Right cardiac atrium (tissue), 1 donor: ENCODE measurements around the genes LAMA3 and DSC3.

GRCh38 chr18:23688805-23690081 lies at the start of gene LAMA3:
Gene LAMA3, plus strand, starts transcription at chr18:23689453.
- PRO-cap: bidirectional peak, plus-strand start at chr18:23689453, minus-strand start at chr18:23689428

DNA sequence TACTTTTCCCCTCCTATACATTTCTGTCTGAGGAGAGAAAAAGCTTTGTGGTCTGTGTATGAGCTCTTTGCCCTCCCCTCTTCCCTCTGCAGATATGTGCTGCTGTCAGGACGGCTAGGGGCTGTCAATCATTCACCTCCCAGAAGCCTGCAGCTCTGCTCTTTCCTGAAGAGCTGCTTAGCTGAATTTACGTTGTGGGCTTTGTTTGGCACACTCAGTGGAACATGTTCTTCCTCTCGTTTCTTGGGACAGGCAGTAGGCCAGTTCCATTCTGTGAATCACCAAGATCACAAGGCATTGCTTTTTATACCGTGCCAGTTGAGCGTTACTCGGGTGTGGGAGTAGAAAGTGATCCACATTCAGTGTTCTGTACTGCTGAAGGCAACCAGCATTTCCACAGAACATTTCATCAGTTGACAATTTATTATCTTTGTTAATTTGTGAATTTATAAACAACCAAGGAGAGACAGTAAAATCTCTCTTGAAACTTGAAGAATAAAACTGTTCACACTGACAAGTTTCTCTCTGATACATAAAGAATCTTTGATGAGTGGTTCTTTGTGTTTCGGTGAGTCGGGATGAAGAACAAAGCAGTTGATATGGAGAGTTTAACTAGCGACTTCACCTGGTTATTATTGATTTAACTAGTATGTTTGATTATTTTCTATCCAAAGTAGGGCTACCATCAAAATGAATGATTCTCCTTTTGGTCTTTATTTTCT lies 136.9 kb downstream of the LAMA3 start:
- PRO-cap: no peak

DNA sequence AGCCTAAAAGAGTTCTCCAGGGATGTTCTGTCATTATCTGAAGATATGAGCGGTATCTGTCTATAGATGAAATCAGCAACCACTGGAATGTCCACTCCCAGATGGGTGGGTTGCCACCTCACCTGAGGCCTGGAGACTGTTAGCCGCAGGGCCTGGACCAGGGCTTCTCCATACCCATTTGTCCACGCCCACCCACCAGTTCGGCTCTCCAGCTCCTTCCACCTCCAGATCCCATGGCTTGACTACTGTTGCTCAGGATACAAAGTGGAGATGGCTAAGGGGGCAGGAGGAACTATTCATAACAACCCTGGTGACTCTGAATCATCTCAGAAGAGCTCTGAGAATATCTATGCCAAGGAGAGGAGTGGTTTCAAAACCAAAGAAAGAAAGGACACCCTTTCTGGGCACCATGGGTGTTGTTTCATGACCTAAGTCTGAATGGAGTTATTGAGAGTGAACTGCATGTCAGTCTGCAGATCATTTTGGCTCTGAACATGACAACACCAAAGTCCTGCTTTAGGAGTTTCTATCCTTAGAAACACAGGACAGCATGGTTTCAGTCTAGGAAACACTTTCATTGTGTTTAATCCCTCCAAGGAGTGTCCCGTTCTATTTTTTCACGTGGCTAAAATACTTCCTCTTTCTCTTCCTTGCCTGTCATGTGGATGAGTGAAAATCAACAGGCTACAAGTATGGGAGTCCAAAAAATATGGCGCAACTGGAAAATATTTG lies 145.9 kb downstream of the LAMA3 start:
- PRO-cap: no peak

GRCh38 chr18:23903788-23904272 lies 110.7 kb upstream of the TTC39C start:
- PRO-cap: no peak

- PRO-cap: no peak
Measured at GRCh38 chr18:25282117-25282814, 69.7 kb downstream of the ZNF521 start.

DNA sequence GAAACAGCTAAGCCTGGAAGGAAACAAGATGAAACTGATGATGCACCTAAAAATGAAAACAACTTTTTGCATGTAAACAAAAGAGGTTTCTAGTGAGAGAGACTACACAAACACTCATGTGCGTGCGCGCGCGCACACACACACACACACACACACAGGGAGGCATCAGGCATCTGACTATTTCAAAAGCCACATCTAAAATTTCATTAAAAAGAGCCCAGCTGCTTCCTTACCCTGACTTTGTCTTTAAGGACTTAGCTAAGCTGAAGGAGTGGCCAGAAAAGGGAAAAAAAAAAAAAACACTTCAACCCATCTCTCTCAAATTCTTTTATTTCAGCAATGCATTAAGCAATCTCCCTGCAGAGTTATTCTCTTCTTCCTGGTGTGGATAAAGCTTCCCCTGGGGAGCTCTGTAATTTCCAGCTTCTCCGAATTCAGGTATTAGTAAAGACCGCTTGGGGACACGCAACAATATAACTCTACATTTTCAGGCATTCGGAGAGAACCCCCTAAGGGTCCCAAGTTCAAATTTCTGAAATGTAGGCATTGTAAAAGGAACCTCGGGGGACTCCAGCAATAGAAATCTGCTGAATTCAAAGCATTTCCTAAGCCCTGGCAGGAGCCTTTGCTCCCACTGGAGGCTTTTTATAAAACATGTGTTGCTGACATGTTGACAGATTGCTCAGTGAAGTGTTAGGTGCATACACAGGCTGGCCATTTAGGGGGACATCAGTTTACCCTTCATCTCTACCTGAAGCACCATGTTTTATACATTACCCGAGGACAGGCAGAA lies 67.0 kb downstream of the ZNF521 start:
- PRO-cap: unidirectional peak, minus-strand start at position 636 of the sequence

- PRO-cap: bidirectional peak, plus-strand start at chr18:25350860, minus-strand start at chr18:25350735; bidirectional peak, plus-strand start at chr18:25351145, minus-strand start at chr18:25351068
Measured at GRCh38 chr18:25350530-25351297, 1.3 kb downstream of the ZNF521 start.

DNA sequence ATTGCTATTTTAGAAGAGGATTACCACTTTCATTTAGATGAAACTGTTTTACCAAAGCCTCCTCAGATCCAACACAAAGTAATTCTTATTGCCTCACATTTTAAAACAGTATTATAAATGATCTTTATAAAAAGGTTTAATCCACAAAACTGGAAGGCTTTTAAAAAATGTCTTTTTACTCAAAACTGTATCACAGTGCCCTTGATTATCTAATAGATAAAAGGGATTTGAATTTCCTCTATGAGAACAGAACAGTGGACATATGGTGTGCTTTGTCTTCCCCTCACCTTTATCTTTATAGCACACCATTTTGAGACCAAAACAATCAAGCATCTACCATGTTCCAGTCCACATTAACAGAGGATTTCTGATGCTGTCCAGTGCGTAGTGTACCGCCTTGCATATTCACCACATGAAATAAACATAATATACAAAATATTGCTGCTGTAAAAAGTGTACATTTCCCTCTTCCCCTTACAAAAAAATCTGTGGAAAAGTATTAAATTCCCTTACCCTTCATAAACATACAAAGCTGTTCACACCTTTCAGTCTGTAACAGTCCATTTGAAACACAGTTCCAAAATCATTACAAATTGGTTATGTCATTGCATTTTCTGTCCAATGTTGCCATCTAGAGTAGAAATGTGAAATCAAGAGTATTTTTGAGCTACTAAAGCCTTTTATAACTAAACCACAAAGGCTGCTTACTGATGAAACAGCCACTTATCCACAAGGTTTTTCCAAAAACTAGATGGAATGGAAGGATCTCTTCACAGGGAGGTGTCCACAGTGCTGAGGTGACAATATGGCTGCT lies 72.7 kb downstream of the SS18 start:
- PRO-cap: no peak

DNA sequence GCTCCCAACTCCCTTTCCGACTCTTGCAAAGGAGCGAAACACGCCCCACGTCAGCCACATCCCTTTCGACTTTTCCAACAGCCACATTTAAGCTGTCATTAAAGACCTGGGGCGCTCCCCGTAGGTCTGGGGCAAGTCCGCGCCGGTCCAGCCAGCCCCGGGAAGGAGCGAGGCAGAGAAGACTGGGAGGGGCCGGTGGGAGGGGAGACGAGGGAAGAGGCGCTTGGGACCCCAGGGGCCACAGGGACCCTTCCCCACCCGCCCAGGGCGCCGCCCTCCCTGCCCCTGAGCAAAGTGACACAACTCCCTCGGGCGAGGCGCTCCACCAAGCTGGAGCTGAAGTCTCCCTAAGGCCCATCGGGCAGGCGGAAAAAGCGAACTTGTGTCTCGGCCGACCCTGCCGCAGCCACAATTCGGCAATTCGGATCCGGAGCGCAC lies 951 bp upstream of the KCTD1 start:
- PRO-cap: bidirectional peak, plus-strand start at position 98 of the sequence, minus-strand start outside the sequence

- PRO-cap: no peak
Measured at GRCh38 chr18:26757408-26757835, 108.1 kb downstream of the AQP4 start.

DNA sequence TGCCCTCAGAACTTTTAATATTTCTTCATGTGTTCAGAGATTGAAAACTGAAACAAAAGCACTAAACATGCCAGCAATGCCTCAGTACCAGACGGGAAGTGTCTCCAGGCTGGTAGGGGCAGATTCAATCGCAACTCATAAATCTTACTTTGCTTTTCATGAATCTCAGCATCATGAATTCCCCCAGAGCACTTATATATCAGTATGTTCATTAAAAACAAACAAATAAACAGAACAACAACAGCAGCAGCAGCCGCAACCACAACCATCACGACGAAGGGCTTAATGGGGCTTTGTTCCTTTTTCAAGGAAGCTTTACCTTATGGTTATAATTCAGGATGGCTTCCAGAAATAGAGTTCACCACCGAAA lies 3.0 kb upstream of the AQP4 start:
- PRO-cap: no peak

- PRO-cap: no peak
Measured at GRCh38 chr18:26978571-26979003, 113.1 kb upstream of the AQP4 start.

DNA sequence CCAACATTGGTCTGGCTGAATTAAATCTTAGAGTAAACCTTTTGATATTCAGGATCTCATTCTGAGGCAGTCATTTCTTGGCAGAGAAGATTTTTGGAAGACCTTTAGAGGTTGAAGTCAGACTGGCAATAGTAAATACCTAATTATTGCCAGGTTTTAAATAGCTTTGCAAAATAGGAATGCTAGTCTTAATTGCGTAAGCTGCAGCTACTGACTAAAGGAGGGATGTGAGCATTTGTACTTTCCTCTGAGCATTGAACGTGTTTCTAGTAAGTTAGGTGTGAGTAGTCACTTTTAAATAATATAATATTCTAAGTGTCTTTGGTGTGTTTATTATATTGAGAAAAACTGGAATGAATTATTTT lies 127.2 kb downstream of the CHST9 start:
- PRO-cap: no peak

- PRO-cap: no peak
Measured at GRCh38 chr18:28158943-28159516, 17.9 kb downstream of the CDH2 start.

DNA sequence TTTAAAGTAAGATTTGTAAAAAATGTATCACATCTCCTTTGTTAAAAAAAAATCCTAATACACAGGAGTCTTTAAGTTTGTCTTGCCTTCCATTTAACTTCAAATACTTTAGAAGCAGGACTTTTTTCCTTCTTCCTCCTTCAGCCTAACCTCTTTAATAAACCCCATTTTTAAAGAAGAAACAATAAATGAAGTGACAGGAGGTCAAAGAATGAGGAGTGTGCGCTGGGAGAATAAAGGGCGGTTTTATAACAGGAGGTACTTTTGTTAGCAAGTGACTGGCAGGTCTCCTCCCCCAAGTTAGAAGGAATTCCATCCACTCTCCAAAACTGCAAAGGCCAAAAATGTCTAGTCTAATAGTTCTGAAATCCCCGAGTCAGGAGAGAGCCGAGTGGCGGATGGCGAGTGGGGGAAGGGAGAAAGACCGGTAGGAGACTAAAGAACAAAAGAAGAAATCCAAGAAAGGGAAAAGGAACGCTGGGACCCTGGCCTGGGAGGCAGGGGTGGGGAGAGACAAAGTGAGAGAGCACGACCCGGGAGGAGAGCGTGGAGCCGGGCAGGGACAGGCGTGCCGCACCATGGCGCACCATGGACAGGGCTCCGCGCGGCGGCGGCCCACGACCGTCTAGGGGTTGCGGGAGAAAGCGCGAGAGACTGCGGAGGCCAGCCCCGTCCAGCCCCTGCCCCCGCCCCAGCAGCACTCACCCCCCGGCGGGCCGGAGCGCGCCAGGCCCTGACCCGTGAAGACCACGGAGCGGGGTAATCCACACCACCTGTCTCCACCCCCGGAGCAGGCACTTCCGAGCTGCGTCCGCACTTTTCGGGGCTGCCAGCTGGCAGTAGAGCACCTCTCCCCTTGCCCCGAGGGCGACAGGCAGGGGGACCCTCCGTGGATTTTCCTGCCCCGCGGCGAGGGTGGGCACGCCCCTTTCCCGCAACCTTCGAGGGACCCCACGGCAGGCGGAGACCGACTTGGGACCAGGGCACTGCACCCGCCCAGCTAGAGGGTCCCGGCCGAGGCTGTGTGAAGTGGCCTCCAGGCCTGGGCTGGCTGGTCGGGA lies 1.7 kb downstream of the CDH2 start:
- PRO-cap: bidirectional peak, plus-strand start at position 356 of the sequence, minus-strand start at position 220 of the sequence; bidirectional peak, plus-strand start at position 621 of the sequence, minus-strand start at position 627 of the sequence

GRCh38 chr18:28767941-28768230 lies 591.0 kb upstream of the CDH2 start:
- PRO-cap: no peak

DNA sequence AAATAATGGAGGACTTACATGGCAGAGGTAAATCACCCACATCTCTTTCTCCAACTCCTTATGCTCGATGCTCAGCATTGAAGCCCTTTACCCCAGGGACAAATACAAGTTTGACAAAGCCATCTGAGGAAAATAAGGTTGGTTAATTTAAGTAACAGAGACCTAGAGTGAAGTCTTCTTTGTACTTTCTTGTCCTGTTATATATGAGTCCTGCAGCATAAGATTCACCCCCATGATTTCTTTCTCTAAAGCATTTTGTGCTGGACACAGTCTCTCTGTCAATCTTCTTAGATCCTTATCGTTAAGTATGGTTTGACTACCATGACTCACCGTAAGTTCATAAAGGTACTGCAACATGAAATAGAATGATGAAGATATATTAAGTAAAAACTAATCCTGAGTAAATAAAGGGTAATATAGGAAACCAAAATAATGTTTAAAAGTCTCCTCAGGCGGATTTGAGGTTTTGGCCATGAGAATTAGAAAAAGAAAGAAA lies 980.1 kb upstream of the CDH2 start:
- PRO-cap: no peak

DNA sequence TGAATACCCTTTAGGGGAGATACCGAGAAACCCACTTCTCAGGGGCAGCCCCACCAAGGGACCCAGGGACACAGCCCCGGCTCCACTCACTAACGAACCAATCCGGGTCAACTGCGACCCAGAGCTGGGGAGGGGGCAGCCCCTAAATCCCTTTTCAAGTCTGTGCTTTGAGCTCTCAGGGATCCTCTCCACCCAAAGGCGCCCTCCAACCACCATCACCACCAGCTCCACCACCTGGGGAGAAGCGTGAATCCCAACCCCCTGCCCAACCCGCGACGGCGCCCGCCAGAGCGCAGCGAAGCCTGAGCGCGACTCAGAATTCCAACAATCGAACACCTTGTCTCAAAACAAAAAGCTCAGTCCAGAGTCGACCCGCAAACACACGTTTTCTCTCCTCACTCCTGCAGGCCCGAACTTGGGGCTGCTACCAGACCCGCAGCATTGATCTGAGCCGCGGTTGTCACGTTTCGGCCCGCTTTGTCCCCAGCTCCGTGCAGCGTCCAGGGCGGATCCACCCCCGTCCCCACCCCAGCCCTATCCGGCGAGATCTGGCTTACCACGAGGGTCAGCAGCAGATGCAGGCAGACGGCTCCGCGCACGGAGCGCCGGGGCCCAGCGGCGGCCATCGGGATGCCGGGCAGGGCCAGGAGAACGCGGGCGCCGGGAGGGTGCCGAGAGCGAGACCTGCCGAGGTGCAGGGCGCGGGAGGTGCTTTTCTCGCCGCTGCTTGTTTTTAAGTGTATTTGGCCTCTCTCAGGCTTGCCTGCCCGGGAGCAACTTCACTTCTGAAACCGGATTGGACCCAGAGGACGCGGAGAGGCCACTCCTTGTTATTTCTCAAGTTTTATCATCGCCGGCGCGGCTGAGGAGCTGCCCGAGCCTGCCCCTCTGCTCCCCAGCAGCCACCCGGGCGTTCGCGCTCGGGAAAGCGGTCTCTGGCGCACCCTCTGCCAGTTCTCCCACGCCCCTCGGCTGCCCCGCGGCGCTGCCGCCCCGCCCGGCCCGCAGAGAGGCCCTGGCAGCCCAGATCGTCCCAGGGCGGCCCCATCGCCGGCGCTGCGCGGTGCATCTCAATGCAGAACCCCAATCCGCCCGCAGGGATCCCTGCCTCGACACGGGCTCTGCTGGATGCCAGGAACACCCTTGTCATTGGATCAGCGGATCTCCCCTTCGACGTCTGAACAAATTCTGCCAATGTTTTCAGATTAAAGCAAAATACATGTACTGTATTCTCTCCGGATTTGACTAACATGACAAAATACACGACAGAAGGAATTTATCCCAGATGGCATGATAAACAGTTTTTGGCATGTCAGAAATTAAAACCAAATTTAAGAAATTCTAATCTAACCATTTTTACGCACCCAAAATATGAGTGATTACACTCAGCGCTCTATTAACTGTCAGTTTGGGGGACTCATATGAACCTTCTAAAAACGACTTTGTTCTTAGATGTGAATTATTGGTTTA lies at the start of gene DSC3:
TSS of gene DSC3 (minus strand) at position 708 of the 1,470 bp plus-strand sequence.
- PRO-cap: no peak

DNA sequence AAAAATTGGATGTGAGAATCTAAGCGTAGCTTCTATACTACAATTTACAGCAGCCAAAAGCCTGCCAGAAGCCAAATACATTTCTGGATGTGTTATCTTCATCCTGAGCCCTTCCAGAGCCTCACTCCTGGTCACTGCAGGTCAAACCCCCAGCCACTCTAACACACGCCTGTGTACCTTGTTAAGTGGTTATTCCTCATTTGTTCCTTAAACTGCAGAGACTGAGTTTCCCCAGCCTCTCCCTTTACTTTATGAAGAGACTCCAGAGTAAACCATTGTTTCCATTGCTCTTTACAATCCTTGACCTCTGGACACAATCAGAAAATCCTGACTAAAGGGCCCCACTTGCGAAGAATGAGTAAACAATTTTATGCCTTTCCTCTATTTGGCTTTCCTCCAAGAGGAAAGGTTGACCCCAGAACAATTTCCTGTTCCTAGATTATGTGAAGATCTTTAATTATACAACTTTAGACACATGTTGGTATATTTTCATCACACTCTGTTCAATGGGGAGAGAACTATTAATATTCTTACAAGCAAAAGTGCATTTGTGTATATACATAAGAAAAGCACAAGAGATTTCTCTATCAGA lies 20.7 kb downstream of the DSG4 start:
- PRO-cap: no peak

DNA sequence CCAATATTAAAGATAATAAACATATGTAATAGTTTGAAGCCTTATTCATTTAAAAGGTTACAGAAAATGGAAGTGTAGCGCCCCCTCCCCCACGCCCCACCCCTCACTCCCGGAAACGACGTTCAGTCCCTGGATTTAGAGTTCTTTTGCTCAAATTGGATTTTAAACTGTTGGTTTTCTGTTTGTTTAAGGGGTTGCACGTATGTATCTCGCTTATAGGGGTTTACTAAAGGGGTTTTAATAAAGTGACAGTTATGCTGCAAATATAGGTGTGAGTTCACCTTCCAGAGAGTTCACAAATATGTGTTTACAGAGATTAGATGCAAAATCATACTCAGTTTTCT lies 904 bp downstream of the DSG2 start:
- PRO-cap: no peak